Measurements from ENCODE around the genes RNF31 and IRF9.

GRCh38 chr14:23412534-23413175 lies 4.6 kb upstream of the MYH6 start:
- RAMPAGE, long total RNA: no peak
- RRBS: no CpG with 5 or more reads among the region's 8 CpGs
PRO-cap:
- standard: no peak
- CoPRO, capped RNA only, 2 experiments: no peak in any of the 2 experiments
- CoPRO, capped and uncapped RNA, 2 experiments: no peak in any of the 2 experiments
- CoPRO, uncapped RNA only, 2 experiments: no peak in any of the 2 experiments
CAGE:
- cytosol, long polyA plus RNA: no peak
- long polyA plus RNA: no peak
- nucleolus, long total RNA: no peak
- nucleus, long polyA plus RNA: no peak

- RAMPAGE, long total RNA: no peak
- RRBS: no CpG with 5 or more reads among the region's 15 CpGs
PRO-cap:
- standard: no peak
- CoPRO, capped RNA only, 2 experiments: no peak in any of the 2 experiments
- CoPRO, capped and uncapped RNA, 2 experiments: no peak in any of the 2 experiments
- CoPRO, uncapped RNA only, 2 experiments: no peak in any of the 2 experiments
CAGE:
- cytosol, long polyA plus RNA: no peak
- long polyA plus RNA: no peak
- nucleolus, long total RNA: no peak
- nucleus, long polyA plus RNA: no peak
Observed at GRCh38 chr14:23417009-23417564, 9.0 kb upstream of the MYH6 start.

- RAMPAGE, long total RNA: no peak
- RRBS: no CpG with 5 or more reads among the region's 9 CpGs
PRO-cap:
- standard: no peak
- CoPRO, capped RNA only, 2 experiments: no peak in any of the 2 experiments
- CoPRO, capped and uncapped RNA, 2 experiments: no peak in any of the 2 experiments
- CoPRO, uncapped RNA only, 2 experiments: no peak in any of the 2 experiments
CAGE:
- cytosol, long polyA plus RNA: no peak
- long polyA plus RNA: no peak
- nucleolus, long total RNA: no peak
- nucleus, long polyA plus RNA: no peak
Observed at GRCh38 chr14:23429635-23430197, 5.7 kb downstream of the MYH7 start.

DNA sequence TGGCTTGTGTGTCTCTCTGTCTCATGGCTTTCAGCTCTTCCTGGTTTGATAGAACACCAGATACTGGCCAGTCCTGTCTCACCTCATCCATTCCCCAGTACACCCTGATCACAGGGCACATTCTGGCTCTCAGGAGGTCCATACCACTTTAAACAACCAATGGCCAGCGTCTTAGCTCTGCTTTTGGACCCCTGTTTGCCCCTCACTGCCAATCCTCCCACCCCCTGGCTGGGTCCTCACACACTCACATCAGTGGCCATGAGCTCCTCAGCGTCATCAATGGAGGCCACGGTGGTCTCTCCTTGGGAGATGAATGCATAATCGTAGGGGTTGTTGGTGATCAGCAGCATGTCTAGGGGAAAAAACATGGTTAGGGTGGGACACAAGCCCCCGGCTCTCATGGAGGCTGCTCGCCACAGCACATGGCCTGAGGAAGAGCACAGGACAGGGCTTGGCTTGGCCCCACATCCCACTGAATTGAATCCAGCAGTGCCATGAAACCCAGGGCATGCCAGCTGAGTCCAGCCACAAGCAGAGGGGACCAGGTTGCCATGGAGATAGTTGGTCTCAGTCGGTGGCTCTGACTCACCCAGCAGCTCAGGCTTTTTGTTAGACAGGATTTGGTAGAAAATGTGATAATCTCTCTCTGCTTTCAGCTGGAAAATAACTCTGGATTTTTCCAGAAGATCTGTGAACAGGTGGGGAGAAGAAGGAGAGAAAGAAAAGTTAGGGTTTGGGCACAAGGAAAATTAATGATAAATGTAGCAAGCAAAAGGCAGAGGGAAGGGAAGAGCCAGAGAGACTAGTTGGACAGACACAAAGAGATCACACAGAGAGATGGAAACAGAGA lies 4.9 kb downstream of the MYH7 start:
- RAMPAGE, long total RNA: no peak
- RRBS: no CpG with 5 or more reads among the region's 7 CpGs
PRO-cap:
- standard: no peak
- CoPRO, capped RNA only, 2 experiments: no peak in any of the 2 experiments
- CoPRO, capped and uncapped RNA, 2 experiments: no peak in any of the 2 experiments
- CoPRO, uncapped RNA only, 2 experiments: no peak in any of the 2 experiments
CAGE:
- cytosol, long polyA plus RNA: no peak
- long polyA plus RNA: no peak
- nucleolus, long total RNA: no peak
- nucleus, long polyA plus RNA: no peak

DNA sequence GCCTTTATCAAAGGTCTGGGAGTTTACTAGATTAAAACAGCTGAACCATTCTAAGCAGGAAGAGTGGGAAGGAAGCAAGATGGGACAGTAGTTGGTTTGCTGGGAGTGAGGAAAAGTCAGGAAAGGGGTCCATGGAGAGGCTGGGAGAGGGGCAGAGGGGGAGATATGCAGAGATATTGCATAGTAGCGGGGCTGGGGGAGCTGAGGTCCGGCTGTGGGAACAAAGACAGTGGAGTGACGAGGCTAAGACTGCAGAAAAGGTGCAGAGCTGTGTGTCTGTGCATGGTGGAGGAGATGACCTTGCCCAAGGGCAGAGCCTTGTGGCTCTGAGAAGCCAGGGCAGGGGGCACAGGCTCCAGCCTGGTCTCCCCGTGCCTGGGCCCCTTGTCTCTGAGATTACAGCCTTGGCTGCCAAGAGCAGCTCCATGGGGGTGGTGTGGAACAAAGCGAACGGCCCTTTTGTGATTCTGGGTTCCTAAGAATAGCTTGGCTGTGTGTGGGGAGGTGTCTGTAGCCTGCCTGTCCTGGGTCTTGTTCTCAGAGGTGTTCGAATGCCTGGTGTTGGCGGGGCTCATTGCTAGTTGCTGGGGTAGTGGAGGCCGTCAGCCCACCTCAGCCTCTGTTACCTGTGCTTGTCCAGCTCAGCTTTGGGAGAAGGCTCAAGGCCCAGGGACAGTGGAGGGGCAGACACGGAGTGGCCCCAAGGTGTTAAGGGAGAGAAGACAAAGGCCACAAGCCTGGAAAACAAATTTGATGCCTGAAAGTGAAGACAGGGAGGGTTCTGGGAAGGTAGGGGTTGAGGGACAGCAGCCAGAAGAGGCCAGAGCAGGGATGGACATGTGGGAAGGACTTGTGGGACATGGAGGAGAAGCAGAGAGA lies 7.2 kb upstream of the MYH7 start:
- RAMPAGE, long total RNA: no peak
- RRBS: no CpG with 5 or more reads among the region's 10 CpGs
PRO-cap:
- standard: no peak
- CoPRO, capped RNA only, 2 experiments: no peak in any of the 2 experiments
- CoPRO, capped and uncapped RNA, 2 experiments: no peak in any of the 2 experiments
- CoPRO, uncapped RNA only, 2 experiments: no peak in any of the 2 experiments
CAGE:
- cytosol, long polyA plus RNA: no peak
- long polyA plus RNA: no peak
- nucleolus, long total RNA: no peak
- nucleus, long polyA plus RNA: no peak

DNA sequence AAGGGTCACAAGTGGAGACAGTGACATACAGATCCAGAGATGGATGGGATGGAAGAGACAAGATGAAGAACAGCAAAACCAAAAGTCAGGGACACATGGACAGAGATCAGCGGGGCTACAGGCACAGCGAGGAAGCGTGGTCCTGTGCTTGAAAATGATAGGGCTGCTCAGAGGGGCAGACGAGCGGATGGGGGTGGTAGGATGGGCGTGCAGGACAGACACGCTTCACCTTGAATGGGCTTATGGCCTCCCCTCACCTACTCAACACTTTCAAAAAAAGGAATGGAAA lies 1.1 kb downstream of the ZFHX2 start:
- RAMPAGE, long total RNA: no peak
- RRBS: no CpG with 5 or more reads among the region's 7 CpGs
PRO-cap:
- standard: no peak
- CoPRO, capped RNA only, 2 experiments: no peak in any of the 2 experiments
- CoPRO, capped and uncapped RNA, 2 experiments: no peak in any of the 2 experiments
- CoPRO, uncapped RNA only, 2 experiments: no peak in any of the 2 experiments
CAGE:
- cytosol, long polyA plus RNA: no peak
- long polyA plus RNA: no peak
- nucleolus, long total RNA: no peak
- nucleus, long polyA plus RNA: no peak

- RAMPAGE, long total RNA: no peak
- RRBS: no CpG with 5 or more reads among the region's 3 CpGs
PRO-cap:
- standard: no peak
- CoPRO, capped RNA only, 2 experiments: no peak in any of the 2 experiments
- CoPRO, capped and uncapped RNA, 2 experiments: no peak in any of the 2 experiments
- CoPRO, uncapped RNA only, 2 experiments: no peak in any of the 2 experiments
CAGE:
- cytosol, long polyA plus RNA: no peak
- long polyA plus RNA: no peak
- nucleolus, long total RNA: no peak
- nucleus, long polyA plus RNA: no peak
Observed at GRCh38 chr14:23561433-23561909, 5.4 kb downstream of the THTPA start.

DNA sequence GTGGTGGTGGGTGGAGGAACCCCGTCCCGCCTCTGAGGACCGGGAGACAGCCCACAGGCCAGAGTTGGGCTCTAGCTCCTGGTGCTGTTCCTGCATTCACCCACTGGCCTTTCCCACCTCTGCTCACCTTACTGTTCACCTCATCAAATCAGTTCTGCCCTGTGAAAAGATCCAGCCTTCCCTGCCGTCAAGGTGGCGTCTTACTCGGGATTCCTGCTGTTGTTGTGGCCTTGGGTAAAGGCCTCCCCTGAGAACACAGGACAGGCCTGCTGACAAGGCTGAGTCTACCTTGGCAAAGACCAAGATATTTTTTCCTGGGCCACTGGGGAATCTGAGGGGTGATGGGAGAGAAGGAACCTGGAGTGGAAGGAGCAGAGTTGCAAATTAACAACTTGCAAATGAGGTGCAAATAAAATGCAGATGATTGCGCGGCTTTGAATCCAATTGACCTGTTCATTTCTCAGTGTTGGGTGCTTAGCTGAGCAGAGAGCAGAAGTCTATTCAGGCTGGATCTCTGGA lies 17.3 kb downstream of the DHRS4L2 start:
- RAMPAGE, long total RNA: no peak
- RRBS: no CpG with 5 or more reads among the region's 8 CpGs
PRO-cap:
- standard: no peak
- CoPRO, capped RNA only, 2 experiments: no peak in any of the 2 experiments
- CoPRO, capped and uncapped RNA, 2 experiments: no peak in any of the 2 experiments
- CoPRO, uncapped RNA only, 2 experiments: no peak in any of the 2 experiments
CAGE:
- cytosol, long polyA plus RNA: no peak
- long polyA plus RNA: no peak
- nucleolus, long total RNA: no peak
- nucleus, long polyA plus RNA: no peak

GRCh38 chr14:24147416-24147901 lies at the start of gene RNF31:
Gene RNF31, plus strand, starts transcription at chr14:24147498.
- RAMPAGE, long total RNA: no peak
- RRBS: 2% methylated on average over 25 of the region's 45 CpGs
PRO-cap:
- standard: bidirectional peak, plus-strand start at chr14:24147520, minus-strand start at chr14:24147240
- CoPRO, capped RNA only, 2 experiments: peak in 2 of 2 experiments; most common plus-strand start chr14:24147503 (in 2)
- CoPRO, capped and uncapped RNA, 2 experiments: peak in 2 of 2 experiments; most common plus-strand start chr14:24147500 (in 2)
- CoPRO, uncapped RNA only, 2 experiments: no peak in any of the 2 experiments
CAGE:
- cytosol, long polyA plus RNA: start-site peak on the plus strand at chr14:24147497-24147537, 131 and 71 reads in 2 replicates
- long polyA plus RNA: start-site peak on the plus strand at chr14:24147469-24147547, 49 and 61 reads in 2 replicates
- nucleolus, long total RNA: no peak
- nucleus, long polyA plus RNA: no peak

DNA sequence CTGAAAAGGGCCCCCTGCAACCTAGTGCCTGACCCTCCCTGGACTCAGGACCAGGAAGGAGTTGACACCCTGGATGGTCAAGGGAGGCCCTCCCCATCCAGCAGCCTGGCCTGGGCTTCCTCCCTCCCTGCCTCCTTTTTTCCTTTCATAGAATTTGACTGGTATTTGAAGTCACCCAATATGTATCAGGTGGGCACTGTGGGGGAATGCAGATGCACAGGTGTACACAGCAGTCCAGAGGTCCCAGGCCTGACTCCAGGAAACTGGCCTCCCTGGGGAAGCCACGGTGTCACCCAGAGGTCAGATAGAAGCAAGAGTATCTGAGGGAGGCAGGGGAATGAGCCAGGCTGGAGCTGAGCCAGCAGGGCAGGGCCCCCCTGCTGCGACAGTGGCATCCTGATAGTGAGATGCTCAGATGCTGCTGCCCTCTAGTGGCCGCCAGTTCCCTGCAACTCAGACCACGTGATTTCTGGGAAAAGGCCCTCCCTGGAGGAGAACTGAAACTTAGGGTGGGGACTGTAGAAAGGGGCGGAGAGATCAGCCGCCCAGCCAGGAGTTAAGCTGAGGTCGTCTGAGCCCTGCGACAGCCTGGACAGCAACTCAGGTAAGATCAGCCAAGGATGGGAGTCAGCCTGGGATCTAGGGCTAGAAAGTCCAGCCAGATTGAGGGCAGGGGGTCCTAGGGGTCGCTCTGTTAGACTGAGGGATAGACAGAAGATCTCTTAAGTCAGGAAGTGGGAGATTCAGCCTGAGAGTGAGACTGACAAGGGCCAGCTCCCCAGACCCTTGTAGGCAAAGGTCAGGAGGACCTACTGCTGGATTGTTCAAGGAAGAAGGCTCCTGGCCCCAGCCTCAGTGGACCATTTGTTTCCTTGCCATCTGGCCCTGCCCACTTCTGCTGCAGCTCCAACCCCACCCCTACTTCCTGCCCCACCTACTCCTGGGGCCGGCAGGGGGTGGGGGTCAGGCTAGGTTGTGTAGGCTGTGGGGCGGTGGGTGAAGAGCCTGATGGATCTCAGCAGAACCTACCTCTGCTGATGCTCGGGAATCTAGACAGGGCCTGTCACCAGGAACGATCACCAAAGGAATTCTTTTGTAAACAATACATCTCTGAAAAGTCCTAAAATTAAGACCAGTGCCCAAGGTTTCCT lies at the start of gene IRF9:
IRF9 (plus strand) TSS at position 531 of the 1,151 bp plus-strand sequence.
- RAMPAGE, long total RNA: no peak
- RRBS: no CpG with 5 or more reads among the region's 13 CpGs
PRO-cap:
- standard: unidirectional peak, plus-strand start at position 525 of the sequence; bidirectional peak, plus-strand start at position 985 of the sequence, minus-strand start at position 866 of the sequence
- CoPRO, capped RNA only, 2 experiments: peak in 2 of 2 experiments; most common plus-strand start position 559 of the sequence (in 2); most common minus-strand start position 322 of the sequence (in 1)
- CoPRO, capped and uncapped RNA, 2 experiments: peak in 1 of 2 experiments; most common plus-strand start position 522 of the sequence (in 1)
- CoPRO, uncapped RNA only, 2 experiments: peak in 1 of 2 experiments; most common plus-strand start position 521 of the sequence (in 1)
CAGE:
- cytosol, long polyA plus RNA: no peak
- long polyA plus RNA: no peak
- nucleolus, long total RNA: no peak
- nucleus, long polyA plus RNA: start-site peak on the plus strand centred at position 554 of the sequence, 67 bp wide, 196 and 555 reads in 2 replicates

GRCh38 chr14:24189531-24189936 lies 918 bp upstream of the IPO4 start:
- RAMPAGE, long total RNA: no peak
- RRBS: no CpG with 5 or more reads among the region's 8 CpGs
PRO-cap:
- standard: no peak
- CoPRO, capped RNA only, 2 experiments: no peak in any of the 2 experiments
- CoPRO, capped and uncapped RNA, 2 experiments: no peak in any of the 2 experiments
- CoPRO, uncapped RNA only, 2 experiments: no peak in any of the 2 experiments
CAGE:
- cytosol, long polyA plus RNA: no peak
- long polyA plus RNA: no peak
- nucleolus, long total RNA: no peak
- nucleus, long polyA plus RNA: no peak

- RAMPAGE, long total RNA: no peak
- RRBS: no CpG with 5 or more reads among the region's 15 CpGs
PRO-cap:
- standard: bidirectional peak, plus-strand start at chr14:24196283, minus-strand start at chr14:24196246
- CoPRO, capped RNA only, 2 experiments: no peak in any of the 2 experiments
- CoPRO, capped and uncapped RNA, 2 experiments: no peak in any of the 2 experiments
- CoPRO, uncapped RNA only, 2 experiments: peak in 1 of 2 experiments; most common plus-strand start chr14:24196196 (in 1); most common minus-strand start chr14:24196191 (in 1)
CAGE:
- cytosol, long polyA plus RNA: no peak
- long polyA plus RNA: no peak
- nucleolus, long total RNA: no peak
- nucleus, long polyA plus RNA: no peak
Observed at GRCh38 chr14:24196144-24196422, 842 bp upstream of the TM9SF1 start.

- RAMPAGE, long total RNA: no peak
- RRBS: no CpG with 5 or more reads among the region's 18 CpGs
PRO-cap:
- standard: no peak
- CoPRO, capped RNA only, 2 experiments: no peak in any of the 2 experiments
- CoPRO, capped and uncapped RNA, 2 experiments: no peak in any of the 2 experiments
- CoPRO, uncapped RNA only, 2 experiments: no peak in any of the 2 experiments
CAGE:
- cytosol, long polyA plus RNA: no peak
- long polyA plus RNA: no peak
- nucleolus, long total RNA: no peak
- nucleus, long polyA plus RNA: no peak
Observed at GRCh38 chr14:24257922-24258860, 4.8 kb downstream of the TGM1 start.

- RAMPAGE, long total RNA: no peak
- RRBS: no CpG with 5 or more reads among the region's 8 CpGs
PRO-cap:
- standard: no peak
- CoPRO, capped RNA only, 2 experiments: no peak in any of the 2 experiments
- CoPRO, capped and uncapped RNA, 2 experiments: no peak in any of the 2 experiments
- CoPRO, uncapped RNA only, 2 experiments: no peak in any of the 2 experiments
CAGE:
- cytosol, long polyA plus RNA: no peak
- long polyA plus RNA: no peak
- nucleolus, long total RNA: no peak
- nucleus, long polyA plus RNA: no peak
Observed at GRCh38 chr14:24338678-24339084, 1.1 kb downstream of the RIPK3 start.

- RAMPAGE, long total RNA: no peak
- RRBS: no CpG with 5 or more reads among the region's 8 CpGs
PRO-cap:
- standard: no peak
- CoPRO, capped RNA only, 2 experiments: no peak in any of the 2 experiments
- CoPRO, capped and uncapped RNA, 2 experiments: no peak in any of the 2 experiments
- CoPRO, uncapped RNA only, 2 experiments: no peak in any of the 2 experiments
CAGE:
- cytosol, long polyA plus RNA: no peak
- long polyA plus RNA: no peak
- nucleolus, long total RNA: no peak
- nucleus, long polyA plus RNA: no peak
Observed at GRCh38 chr14:24389166-24389662, 9.6 kb upstream of the NYNRIN start.

- RAMPAGE, long total RNA: no peak
- RRBS: no CpG with 5 or more reads among the region's 7 CpGs
PRO-cap:
- standard: no peak
- CoPRO, capped RNA only, 2 experiments: no peak in any of the 2 experiments
- CoPRO, capped and uncapped RNA, 2 experiments: no peak in any of the 2 experiments
- CoPRO, uncapped RNA only, 2 experiments: no peak in any of the 2 experiments
CAGE:
- cytosol, long polyA plus RNA: no peak
- long polyA plus RNA: no peak
- nucleolus, long total RNA: no peak
- nucleus, long polyA plus RNA: no peak
Observed at GRCh38 chr14:24427543-24428050, 1.9 kb downstream of the CBLN3 start.

DNA sequence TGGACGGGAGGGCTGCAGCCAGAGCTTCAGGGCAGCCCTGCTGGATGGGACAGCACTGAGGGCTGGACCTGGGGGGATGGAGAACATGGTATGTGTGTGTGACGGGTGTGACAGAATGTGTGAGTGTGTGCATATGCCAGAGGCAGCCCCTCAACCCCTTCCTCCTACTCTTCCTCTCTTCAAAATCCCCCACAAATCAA lies 248 bp downstream of the CBLN3 start:
- RAMPAGE, long total RNA: no peak
- RRBS: no CpG with 5 or more reads among the region's 2 CpGs
PRO-cap:
- standard: no peak
- CoPRO, capped RNA only, 2 experiments: no peak in any of the 2 experiments
- CoPRO, capped and uncapped RNA, 2 experiments: no peak in any of the 2 experiments
- CoPRO, uncapped RNA only, 2 experiments: no peak in any of the 2 experiments
CAGE:
- cytosol, long polyA plus RNA: no peak
- long polyA plus RNA: no peak
- nucleolus, long total RNA: no peak
- nucleus, long polyA plus RNA: no peak

DNA sequence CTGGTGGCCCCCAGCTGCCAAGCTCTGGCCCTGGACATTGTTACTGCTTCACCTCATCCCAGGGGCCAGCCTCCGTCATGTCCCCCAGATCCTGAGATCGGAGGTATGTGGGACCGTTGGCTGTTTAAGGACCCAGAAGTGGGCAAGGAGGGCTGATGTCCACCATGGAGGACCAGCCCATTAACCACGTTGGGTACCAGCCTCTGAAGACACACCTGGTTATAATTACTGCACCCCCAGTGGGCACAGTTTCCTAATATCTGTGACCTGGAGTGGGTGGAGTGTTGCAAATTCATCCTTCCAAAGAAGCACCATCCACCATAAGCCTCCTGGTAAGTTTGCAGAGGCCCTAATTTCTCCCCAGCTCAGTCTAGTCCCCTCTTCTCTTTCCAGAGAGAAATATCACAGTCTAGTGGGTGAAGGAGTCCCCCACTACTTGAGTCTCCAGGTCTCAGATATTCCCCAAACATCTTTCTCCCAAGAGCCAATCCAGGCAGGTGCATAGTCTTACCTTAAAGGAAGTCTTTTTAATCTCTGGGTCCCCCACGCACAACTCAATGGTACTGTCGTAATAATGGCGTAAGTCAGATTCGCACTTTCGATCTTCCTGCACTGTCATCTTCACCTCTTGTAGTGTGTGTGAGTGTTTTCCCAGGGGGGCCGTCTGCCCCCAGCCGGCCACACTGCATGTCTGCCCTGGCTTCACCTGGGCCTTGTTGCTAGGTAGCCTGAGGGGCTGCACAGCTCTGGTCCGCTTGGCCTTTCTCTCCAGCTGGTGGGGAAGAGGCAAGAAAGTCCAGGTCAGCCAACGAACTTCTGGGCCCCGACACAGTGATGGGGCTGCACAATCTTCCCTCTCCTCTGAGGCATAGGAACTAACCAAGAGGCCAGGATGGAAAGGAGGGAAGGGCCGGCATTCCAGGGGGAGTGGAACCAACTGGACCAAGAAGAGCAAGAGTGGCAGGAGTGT lies 2.4 kb downstream of the GZMB start:
- RAMPAGE, long total RNA: no peak
- RRBS: no CpG with 5 or more reads among the region's 15 CpGs
PRO-cap:
- standard: no peak
- CoPRO, capped RNA only, 2 experiments: no peak in any of the 2 experiments
- CoPRO, capped and uncapped RNA, 2 experiments: no peak in any of the 2 experiments
- CoPRO, uncapped RNA only, 2 experiments: no peak in any of the 2 experiments
CAGE:
- cytosol, long polyA plus RNA: no peak
- long polyA plus RNA: no peak
- nucleolus, long total RNA: no peak
- nucleus, long polyA plus RNA: no peak

- RAMPAGE, long total RNA: no peak
- RRBS: no CpG with 5 or more reads among the region's 2 CpGs
PRO-cap:
- standard: no peak
- CoPRO, capped RNA only, 2 experiments: no peak in any of the 2 experiments
- CoPRO, capped and uncapped RNA, 2 experiments: no peak in any of the 2 experiments
- CoPRO, uncapped RNA only, 2 experiments: no peak in any of the 2 experiments
CAGE:
- cytosol, long polyA plus RNA: no peak
- long polyA plus RNA: no peak
- nucleolus, long total RNA: no peak
- nucleus, long polyA plus RNA: no peak
Observed at GRCh38 chr14:24809073-24809395, 175.0 kb upstream of the GZMB start.